Brain (tissue), 1 donor: ENCODE results near the genes C19orf67 and ASF1B.

DNA sequence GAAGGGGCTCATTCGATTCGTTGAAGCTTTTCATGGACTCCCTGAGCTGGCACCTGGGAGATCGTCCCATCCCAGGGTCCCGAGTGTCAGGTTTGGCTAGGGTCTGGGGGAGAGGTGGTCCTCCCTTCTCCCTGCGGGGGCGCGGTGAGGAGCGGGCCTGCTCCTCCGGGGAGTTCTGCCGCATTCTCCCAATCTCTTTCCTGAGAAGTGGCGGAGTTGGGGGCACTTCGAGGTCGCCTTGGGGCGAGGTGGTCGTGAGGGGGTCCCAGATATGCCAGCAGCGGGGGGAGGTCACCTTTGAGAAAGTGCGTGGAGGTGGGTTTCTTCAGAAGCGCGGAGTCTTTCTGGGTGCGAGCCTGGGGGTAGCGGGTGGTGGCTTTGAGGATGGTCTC, 389 bp downstream of the IER2 start:
- RRBS, result no CpG with 5 or more reads among the region's 21 CpGs

DNA sequence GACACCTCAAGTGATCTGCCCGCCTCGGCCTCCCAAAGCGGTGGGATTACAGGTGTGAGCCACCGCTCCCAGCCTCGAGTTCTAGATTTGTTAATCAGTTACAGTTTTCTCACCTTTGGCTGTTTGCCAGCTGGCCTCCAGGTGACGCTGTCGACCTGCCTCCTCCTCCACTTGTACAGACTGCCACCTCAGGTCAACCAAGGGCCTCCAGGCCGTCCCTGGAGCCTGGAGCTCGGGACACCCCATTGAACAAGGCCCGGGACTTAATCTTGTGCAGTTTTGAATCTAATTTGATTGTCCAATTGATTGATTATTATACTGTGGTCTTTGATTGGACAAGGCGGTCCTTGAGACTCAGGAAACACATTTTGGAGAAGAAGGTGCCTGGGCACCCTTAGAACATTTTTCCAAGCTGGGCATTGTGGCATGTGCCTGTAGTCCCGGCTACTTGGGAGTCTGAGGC, 45.6 kb downstream of the IER2 start:
- RRBS, result no CpG with 5 or more reads among the region's 12 CpGs

DNA sequence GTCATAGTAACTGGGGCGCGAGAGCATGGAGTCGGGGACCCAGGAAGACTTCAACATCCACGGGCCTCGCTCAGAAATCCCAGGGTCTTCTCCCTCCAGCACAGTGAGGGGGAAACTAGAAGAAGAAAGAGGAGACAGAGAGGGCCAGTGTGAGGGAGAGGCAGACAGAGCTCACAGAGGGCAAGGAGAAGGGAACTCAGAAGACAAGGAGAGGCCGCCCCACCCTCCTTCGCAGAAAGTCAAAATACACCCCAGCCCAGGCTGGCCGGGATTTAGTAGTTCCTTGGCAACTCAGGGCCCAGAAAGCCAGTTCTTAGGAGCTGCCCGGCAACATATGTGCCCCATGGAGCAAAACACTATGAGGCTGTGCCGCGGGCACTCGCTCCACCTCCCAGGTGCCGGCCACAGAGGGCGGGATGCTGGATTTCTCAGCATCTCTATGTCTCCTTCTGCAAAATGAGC, 93.7 kb upstream of the CACNA1A start:
- RRBS, result 59% methylated on average over 6 of the region's 14 CpGs

DNA sequence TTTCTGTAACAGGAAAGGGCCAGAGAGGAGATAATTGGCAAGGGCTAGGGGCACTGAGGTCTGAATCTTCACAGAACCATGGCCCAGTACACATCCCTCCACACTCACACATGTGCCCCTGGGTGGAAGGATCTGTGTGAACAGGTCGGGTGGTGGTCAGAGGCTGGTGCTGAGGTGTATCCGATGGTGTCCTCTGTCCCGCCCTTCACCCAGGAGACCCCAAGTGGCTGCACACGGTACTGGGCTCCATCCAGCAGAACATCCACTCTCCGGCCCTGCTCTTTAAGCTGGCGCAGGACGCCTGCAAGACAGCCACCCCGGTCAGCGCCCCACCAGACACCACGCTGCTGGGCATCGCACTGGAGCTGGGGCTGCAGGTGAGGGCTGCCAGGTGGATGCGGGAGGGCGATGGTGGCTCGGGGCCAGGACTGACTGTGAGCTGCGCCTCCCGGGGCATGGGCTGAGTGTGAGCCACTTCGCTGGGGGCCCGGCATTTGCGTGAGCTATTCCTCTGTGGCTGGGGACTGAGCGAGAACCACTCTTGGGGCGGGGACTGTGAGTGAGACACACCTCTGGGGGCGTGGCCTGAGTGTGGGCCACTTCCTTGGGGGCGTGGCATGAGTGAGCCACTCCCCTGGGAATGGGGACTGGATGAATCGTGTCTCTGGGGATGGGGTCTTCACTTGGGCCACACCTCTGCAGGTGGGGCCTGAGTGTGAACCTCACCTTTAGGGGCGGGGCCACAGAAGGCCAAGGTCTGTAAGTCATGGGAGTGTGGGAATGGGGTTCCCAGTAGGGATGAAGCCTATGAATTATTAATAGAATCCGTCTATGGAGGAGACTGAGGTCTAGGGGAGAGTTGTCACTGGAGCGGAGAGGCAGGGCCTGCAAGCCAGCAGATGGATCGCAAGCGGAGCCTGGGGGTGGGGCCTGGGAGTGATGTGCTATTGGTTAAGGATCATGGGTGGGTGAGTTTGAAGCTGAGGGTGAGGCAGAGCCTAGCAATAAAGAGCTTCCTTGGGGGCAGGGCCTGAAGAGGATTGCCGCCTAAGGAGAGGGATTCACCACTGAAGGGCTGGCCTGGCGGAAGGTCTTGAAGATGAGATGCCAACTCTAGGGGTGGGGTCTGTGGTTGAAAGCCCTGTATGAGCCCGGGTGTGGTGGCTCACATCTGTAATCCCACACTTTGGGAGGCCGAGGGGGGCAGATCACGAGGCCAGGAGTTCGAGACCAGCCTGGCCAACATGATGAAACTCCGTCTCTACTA, 30.5 kb downstream of the ZSWIM4 start:
- RRBS, result 91% methylated on average over 6 of the region's 36 CpGs

GRCh38 chr19:13834667-13835089, 39.4 kb downstream of the ZSWIM4 start:
- RRBS, result no CpG with 5 or more reads among the region's 7 CpGs

- RRBS, result no CpG with 5 or more reads among the region's 2 CpGs
Measured at GRCh38 chr19:13856490-13856778, 20.5 kb upstream of the NANOS3 start.

- RRBS, result 87% methylated on average over 6 of the region's 27 CpGs
Measured at GRCh38 chr19:13884726-13885738, 8.1 kb downstream of the NANOS3 start.

DNA sequence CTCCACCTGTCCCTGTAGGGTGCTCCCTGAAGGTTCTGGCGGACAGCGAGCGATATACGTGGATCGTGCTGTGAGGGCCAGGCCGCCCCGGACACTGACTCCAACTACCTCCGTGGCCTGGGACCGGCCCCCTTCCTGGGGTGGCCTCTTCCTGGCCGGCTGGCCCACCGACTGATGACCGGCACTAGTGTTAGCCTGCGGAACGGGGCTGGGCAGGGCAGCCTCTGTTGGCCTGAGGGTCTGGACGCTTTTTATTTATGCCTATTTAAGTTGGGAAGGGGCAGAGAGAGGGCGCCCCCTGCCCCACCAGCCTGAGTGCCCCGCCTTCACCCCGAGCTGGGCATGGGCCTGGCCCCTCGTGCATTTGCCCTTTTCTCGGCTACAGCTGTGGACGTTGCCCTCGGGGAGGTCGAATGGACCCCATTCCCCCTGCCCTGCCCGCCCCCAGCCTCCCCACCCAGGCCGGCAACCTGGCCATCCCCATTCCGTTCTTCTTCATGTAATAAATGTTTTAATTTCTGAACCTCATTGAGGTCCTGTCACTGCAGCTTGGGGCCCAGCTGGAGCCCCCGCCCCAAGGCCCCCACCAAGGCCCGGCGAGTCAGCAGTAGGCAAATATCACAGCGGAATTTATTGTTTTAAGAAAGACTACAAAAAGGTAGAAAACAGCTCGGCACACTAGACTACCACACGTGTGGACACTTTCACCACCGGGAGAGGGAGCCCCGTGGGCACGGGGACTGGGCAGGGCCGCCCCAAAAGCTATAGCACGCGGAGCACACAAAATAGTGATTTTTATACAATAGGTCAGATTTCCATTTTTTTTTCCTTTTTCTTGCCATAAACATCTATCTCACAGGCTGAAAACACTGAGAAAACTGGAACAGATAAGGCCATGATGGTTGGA, 8.9 kb downstream of the DCAF15 start:
- RRBS, result 82% methylated on average over 3 of the region's 38 CpGs

- RRBS, result no CpG with 5 or more reads among the region's 20 CpGs
Measured at GRCh38 chr19:13973960-13974615, 21.8 kb downstream of the DCAF15 start.

DNA sequence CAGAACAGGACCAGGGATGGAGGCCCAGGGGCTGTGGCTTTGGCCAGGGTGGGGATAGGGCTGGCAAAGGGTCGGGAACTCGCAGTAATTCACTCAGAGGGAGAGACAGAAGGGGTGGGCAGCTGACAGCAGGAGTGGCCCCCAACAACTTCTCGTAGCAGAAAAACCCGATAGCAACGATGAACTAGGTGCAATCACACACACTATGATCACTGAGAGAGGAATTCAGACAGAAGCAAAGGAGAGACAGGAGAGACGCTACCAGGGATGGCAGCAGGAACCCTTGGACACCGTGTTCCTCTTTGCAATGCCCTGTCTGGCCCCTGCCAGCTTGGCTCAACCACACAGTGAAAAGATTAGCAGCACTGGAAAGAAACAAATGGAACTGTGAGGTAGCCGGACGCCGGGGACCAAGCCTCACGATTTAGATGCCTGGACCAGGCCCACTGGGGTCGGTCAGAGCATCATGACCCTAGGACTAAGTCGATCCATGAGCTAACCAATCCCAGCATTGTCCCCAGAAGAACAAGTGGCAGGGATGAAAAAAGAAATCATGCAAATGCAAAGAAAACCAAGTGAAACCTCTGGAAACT, 23.6 kb downstream of the DCAF15 start:
- RRBS, result no CpG with 5 or more reads among the region's 13 CpGs

DNA sequence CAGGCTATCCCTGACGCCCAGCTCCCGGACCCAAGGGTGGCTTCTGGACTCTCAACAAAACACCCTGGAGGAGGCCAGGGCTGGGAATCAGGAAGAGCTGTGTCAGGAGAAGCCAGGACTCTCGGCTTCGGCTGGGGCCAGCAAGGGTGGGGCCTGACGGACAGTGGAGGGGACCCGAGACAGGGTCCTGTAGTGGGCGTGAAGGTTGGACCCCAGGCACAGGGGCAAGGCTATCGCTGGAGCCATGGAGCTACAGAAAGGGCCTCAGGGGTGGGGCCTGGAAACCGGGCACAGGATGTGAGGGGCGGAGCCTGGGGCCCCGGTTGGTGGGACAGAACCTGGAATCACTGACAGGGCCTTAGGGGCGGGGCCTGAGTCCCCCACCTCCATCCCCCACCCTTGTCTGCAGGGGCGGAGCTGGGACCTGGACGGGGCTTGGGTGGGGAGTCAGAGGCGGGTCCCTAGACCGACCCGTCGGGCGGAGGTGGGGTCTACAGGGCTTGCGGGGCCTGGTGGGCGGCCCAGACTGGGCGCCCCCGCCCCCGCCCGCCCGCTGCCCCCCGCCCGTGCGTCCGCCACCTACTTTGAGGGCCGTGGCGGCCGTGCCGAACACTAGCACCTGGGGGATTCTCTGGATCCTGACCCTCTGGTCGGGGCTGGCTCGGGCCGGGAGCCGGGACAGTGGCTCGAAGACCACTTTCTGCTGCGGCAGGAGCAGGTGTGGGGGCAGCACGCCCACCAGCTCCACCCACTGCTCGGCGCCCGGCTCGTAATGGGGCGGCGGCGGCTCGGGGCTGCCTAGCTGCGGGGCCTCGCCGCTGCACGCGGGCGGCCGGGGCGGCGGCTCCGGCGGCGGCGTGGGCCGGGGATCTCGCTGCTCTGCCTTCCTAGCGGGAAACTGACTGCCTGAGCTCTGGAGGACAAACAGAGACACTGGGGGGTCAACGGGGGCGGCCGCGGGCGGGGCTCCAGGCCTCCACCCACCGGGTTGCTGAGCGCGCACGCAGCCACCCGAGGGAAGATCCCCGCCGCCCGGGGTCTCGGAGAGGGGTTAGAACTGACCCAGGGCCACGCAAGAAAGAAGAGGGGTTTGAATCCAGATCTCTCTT, 26.2 kb downstream of the DCAF15 start:
- RRBS, result 22% methylated on average over 30 of the region's 80 CpGs

DNA sequence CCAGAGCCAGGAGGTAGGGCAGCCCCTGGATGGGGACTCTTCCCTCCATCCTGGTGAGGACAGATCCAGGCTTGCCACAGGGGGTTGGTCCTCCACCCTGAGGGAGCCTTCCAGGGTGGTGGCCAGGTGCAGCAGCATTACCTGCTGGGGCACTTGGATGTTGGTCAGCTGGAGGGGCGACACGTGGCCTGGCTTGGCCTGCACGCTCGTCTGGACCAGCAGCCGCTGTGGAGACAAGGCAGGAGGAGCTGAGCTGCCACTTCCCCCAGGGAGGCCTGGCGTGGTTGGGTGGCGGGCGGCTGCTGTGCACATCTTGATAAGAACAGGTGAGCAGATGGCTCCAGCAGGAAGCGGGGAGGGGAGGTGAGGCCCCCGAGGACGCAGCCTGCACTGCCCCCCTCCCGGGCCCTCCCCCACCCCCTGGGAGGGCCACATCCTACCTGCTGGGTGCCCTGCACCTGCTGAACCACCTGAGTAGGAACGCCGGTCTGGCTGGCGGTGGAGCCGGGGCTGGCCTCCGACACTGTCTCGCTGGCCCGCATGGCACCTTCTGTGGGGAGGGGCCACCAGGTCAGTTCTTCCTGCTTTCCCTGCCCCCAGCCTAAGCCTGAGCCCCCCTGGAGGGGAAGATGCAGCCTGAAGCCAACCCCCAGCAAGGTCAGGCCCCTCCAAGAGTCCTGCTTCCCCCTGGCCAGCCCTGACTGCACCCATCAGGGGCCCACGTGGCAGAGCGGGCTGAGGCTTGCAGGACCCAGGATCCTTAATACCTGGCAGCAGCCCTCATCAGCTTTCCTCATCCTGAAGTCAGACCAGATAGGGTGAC, 22.9 kb downstream of the RFX1 start:
- RRBS, result 89% methylated on average over 3 of the region's 21 CpGs

DNA sequence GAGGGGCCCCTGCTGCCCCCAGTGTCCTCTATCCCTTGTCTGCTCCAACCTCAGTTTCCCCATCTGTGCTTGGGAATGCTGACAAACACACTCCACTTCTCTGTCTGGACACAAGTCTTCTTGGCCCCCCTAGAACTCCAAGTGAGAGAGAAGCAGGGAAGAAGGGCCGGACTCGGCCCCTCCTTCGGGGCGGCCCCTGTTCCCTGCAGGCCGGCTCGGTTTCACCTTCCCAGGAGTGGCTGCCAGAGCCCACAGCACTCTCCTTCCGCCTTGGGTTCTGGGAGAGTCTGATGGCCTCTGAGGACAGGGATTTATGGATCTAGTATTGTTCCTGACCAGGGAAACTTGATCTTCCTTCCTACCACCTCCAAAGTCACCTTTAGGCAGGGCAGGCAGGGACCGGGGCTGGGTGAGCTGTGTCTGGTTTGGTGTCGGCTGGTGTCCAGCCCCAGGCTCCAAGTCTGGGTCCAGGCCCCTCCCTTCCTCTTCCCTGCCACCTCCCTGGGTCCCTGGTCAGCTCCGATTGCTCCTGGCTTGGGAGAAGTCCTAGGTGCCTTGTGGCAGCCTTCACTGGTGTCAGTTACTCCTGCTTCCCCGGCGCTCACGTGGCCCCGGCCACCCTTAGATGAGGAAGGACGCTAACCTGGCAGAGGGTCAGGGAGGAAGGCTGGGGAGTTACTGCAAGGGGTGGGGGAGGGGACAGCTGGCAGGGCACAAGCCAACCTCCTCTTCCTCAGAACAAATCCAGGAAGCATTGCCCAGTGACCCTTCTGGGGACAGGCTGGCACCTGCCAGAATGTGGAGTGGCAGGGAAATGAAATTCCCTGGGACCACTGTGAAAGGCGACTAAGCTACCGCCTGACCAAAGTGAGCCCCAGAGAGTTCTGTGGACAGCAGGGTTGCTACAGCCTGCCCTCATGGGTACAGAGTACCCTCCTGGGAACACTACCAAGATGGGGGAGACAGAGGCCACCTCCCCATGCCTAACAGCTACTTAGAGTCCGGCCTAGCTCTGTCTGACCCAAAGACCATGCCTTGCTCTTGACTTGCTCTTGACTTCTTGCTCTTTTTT, 18.8 kb downstream of the RFX1 start:
- RRBS, result 9% methylated on average over 5 of the region's 18 CpGs

GRCh38 chr19:14070660-14071087, 1.9 kb upstream of the MISP3 start:
- RRBS, result no CpG with 5 or more reads among the region's 24 CpGs

- RRBS, result 2% methylated on average over 44 of the region's 107 CpGs
Measured at GRCh38 chr19:14073262-14073939, 815 bp downstream of the MISP3 start.

DNA sequence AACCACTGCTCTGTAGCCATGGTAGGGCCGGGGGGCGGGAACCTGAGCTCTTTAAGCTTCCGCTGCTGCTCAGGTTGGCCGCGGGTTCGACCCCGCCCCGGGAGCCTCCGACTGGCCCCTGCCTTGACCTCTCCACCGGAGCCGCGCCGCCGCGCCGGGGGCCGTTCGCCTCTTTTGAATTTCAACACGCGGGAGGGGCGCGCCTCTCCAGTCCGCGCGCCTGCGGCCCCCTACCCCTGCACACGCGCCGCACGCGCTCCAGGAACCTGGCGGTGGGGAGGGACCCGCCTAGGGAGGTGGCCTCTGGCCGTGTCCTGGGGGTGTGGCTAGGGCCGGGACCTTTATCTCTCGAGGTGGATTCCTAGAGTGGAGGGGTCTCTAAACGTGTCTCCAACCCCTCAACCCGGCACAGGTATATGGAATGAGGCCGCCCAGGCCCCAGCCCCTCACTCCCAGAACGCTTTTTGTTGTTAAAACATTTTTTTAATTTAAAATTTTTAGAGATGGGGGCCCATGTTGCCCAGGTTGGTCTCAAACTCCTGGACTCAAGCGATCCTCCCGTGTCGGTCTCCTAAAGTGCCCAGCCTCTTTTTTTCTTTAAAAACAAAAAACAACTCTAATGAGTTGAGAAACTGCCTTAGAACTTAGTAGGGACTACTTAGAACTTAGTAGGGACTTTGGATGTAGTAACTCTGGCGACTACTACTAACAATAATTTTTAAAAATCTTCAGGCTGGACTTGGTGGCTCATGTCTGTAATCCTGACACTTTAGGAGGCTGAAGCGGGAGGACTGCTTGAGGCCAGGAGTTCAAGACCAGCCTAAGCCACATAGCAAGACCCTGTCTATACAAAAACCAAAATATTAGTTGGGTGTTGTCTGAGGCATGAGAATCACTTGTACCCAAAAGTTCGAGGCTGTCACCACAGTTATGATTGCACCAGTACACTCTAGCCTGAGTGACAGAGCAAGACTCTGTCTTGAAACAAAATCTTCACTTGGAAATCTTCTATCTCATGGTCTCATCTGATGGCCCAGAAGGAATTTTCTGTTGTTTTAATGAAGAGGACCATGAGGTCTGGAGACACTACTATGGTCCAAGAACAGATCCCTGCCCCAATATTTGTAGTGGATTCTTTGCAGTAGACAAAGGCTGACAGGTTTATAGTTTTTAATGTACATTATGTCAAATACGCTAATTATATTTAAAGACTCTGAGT, at the start of gene C19orf67:
C19orf67 (minus strand) TSS at position 176 of the 1,219 bp plus-strand sequence.
- RRBS, result 44% methylated on average over 13 of the region's 47 CpGs

DNA sequence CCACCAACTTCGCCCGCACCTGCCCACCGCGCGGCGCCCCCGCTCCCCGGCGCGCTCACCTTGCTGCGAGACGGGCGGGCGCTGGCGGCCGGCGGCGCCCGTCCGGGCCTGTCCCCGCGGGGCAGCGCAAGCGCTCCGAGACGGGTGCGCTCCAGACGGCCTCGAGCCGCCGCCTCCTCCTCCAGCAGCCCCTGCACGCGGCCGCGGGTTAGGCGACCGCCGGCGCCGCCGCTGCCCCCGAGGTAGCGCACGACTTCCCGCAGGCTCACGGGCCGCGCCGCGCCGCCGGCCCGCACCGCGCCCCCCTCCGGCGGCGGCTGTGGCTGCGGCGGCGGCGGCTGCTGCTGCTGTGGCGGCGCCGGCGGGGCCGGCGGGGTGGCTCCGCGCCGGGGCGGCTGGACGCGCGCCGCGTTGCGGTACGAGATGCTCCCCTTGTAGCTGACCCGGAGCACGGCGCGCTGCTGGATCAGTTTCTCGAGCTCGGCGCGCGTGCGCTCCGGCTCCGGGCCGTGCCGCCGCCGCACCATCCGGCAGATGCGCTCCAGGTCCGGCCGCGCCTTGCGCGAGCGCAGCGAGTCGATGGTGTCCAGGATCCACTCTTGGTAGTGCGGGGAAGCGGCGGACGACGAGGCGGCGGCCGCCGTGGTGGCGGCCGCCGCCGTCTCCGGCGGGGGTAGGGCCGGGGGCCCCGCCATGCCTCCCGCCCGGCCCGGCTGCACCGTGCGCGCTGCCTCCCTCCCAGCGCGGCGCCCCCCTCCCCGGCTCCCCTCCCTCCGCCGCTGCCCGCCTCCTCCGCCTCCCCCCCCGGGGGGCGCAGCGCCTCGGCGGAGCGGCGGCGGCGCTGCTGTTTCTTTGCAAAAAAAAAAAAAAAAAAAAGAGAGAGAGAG, 4.4 kb upstream of the C19orf67 start:
- RRBS, result 2% methylated on average over 74 of the region's 145 CpGs

GRCh38 chr19:14112199-14112894, 5.2 kb downstream of the PRKACA start:
- RRBS, result no CpG with 5 or more reads among the region's 12 CpGs

DNA sequence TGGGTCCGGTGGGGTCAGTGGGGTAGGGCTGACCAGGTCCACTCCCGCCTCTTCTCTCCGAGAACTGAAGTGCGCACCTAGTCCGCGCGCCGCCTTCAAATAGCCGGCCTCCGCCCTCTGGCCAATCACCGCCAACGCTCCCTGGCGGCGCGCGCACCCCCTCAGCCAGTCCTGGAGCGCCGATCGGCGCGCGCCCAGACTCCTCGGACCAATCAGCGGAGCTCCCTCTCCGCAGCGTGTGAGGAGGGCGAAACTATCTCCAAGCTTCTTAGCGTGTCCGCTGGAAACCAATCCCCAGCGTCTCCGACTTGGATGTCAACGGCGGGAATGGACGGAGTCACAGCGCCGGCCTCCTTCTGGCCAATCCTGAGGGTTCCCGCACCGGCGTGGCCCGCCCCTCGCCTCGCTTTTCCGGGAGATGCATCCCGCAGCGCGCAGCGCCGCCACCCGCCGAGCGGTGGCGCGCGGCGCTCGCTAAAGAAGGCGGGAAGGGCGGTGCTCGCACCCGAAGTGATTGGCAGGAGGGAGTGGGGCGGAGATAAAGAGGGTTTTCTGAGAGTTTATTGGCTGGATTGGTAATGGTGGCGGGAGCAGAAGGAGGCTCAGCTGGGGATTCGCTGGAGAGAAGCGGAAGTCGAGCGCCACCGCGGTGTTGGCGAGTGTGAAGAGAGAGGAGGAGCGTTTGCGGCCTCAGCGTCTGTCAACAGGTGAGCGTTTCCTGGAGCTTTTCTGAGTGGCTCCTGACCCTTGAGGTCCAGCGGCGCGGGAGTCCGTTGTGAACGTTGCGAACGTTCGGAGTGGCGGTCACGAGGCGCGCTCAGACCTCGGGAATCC, at the start of gene ASF1B:
ASF1B (minus strand) TSS at position 73 of the 834 bp plus-strand sequence.
- RRBS, result 1% methylated on average over 12 of the region's 86 CpGs

GRCh38 chr19:14161161-14161884, 24.9 kb upstream of the ASF1B start:
- RRBS, result 93% methylated on average over 3 of the region's 25 CpGs